Vagina (tissue), 1 donor: ENCODE measurements around a stretch of chr6.

GRCh38 chr6:167778395-167778953 lies 48.2 kb upstream of the AFDN start:
- PRO-cap = no peak
- RAMPAGE, long total RNA = no peak

GRCh38 chr6:167815697-167816243 lies 10.9 kb upstream of the AFDN start:
- PRO-cap = no peak
- RAMPAGE, long total RNA = no peak

- PRO-cap = no peak
- RAMPAGE, long total RNA = no peak
Measured at GRCh38 chr6:167962583-167963206, 34.8 kb upstream of the KIF25 start.

GRCh38 chr6:167993056-167993626 lies 4.3 kb upstream of the KIF25 start:
- PRO-cap = unidirectional peak, plus-strand start at chr6:167993461; unidirectional peak, plus-strand start at chr6:167993498
- RAMPAGE, long total RNA = no peak

- PRO-cap = no peak
- RAMPAGE, long total RNA = no peak
Measured at GRCh38 chr6:167993861-167994297, 3.6 kb upstream of the KIF25 start.

DNA sequence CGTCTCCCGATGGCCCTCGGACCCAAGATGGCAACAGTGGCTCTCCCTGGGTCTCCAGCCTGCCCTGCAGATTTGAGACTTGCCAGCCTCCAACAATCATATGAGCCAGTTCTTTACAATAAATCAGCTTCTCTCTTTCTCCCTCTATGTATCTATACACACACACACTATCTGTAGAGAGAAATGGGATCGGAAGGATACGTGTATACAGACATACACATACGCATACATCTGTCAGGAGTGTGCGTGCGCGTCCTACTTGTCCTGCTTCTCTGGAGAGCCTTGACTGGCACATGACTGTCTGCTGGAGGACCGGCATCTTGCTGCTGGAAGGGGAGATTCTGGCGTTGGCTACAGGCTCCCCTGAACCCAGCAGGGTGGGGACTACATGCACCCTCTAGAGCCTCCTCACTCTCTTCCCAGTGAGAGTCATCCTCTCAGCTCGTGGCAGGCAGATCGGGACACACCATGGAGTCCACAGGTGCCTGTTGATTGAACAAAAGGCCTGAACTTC lies 8.4 kb downstream of the FRMD1 start:
- PRO-cap = unidirectional peak, plus-strand start at position 238 of the sequence
- RAMPAGE, long total RNA = no peak

GRCh38 chr6:168200606-168201013 lies 119.0 kb downstream of the DACT2 start:
- PRO-cap = no peak
- RAMPAGE, long total RNA = no peak

GRCh38 chr6:168318946-168319602 lies 503 bp downstream of the DACT2 start:
- PRO-cap = no peak
- RAMPAGE, long total RNA = no peak

- PRO-cap = bidirectional peak, plus-strand start at chr6:168384832, minus-strand start at chr6:168384734
- RAMPAGE, long total RNA = no peak
Measured at GRCh38 chr6:168384386-168385065, 56.5 kb upstream of the SMOC2 start.

DNA sequence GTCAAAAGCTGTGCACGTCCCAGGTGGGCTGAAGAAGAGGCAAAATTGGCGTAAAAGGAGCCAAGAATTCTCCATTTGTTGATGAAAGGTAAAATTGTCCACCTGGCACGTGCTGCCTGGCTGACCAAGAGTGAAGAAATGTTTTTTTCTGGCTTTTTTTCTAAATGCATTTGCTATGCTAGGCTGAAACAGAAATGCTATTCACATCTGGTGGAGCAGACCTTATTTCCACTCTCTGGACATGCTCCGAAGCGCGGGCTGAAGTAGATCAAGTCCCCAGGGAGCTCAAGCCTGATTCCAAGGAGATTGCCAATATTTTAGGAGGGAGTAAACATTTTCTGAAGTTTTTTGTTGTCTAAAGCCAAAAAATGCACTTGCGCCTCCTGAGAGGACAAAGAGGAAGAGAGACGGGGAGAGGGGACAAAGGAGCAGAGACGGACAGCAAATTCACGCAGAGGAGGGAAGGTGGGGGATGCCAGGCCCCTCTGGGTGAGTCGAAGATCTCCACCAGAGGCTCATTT lies 23.3 kb upstream of the SMOC2 start:
- PRO-cap = no peak
- RAMPAGE, long total RNA = no peak

- PRO-cap = no peak
- RAMPAGE, long total RNA = no peak
Measured at GRCh38 chr6:168530736-168531030, 89.7 kb downstream of the SMOC2 start.

DNA sequence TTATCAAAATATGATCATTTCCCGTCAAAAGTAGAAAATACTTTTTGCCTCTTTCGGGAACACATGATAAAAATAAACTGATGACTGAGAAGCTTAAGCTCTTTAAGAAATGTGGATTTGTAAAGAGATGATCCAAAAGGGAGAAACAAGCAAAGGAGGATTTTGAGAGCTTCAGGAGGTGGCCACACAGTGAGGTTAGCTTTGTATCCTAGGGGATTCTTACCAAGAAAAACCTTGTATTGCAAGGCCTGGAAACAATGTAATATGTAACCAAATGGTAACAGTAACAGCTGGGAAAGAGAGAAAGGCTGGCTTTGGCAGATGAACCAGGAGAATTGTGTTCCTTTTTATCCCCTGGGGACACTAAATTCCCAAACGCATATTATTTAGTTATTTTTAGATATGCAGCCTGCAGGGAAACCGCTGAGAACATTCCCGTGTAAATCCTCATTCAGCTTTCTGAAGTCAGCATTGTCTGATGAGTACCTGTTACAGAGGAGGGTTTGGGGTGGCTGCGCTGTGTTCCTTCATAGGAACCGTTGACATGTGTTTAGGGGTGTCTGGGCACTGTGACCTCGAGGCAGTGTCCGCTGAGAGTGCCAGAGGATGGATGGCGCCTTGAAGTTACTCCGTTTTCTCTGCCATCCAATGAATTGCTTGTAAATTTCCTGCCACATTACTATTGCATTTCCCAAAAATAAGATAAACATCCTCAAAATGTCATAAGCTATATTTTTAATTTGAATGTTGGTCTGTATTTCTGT lies 101.3 kb downstream of the SMOC2 start:
- PRO-cap = no peak
- RAMPAGE, long total RNA = no peak

DNA sequence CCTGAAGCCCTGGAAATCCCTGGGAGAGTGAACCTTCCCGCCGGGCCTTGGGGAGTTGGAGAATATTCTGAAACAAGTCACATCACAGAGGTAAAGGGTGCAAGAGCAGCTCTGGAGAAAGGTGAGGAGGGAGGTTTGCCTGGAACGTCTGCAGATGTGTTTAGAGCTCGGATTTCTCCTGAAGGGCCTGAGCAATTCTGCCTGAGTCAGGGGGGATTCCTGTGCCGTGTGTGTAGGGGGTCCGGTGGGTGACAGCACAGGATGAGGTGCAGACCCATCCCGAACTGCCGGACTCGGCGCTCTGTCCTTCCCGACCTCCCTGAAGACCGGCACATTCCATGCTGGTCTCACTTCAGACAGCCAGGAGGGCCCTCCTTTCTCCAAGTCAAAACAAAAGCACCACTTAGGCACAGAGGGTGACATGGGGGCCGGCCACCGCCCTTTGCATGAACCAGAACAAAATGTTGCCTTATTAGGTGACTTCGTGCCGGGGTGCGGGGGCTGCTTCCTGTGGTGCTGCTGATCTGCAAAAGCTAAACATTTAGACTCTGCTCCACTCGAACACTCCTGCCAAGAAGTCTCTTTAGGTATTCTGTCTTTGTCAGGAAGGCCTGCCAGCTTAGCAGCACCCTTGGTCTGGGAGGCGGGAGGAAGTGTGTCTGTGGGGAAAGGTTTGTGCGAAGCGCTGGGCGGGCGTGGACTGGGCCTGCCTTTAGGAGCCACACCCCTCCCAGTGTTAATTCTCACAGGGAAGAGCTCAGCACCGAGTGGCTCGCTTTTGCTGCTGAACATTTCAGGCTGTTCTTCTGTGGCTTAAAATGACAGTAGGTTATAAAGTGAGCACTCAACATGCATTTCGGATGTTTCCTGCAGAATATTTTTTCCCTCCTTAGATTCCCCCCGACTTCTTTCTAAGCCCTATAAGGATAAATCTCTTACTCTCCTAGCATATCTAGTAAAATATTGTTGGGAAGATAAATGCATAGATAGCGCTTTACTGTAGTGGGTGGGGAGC lies 133.8 kb downstream of the SMOC2 start:
- PRO-cap = unidirectional peak, plus-strand start at position 739 of the sequence
- RAMPAGE, long total RNA = no peak

- PRO-cap = no peak
- RAMPAGE, long total RNA = no peak
Measured at GRCh38 chr6:168641425-168641871, 200.5 kb downstream of the SMOC2 start.

DNA sequence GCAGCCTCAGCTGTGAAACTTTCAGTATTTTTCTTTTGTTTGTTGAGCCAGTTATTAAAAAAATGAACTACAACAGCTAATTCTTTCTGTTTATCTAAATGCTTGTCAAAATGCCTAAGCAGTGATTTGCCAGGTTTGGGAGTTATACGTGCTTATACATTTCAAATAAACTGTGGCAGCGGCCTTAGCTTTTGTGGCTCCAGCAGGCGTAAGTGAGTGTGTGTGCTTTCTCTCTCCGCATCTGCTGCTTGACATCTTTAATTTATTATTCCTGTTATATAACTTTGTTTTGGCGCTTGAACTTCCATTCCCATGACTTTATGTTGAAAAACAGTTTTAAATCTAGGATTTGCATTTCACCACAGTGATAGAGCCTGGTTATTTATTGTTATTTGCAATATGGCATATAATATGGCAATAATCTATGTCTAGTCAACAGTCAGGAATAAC lies 303.5 kb downstream of the THBS2 start:
- PRO-cap = unidirectional peak, minus-strand start at position 250 of the sequence
- RAMPAGE, long total RNA = no peak

DNA sequence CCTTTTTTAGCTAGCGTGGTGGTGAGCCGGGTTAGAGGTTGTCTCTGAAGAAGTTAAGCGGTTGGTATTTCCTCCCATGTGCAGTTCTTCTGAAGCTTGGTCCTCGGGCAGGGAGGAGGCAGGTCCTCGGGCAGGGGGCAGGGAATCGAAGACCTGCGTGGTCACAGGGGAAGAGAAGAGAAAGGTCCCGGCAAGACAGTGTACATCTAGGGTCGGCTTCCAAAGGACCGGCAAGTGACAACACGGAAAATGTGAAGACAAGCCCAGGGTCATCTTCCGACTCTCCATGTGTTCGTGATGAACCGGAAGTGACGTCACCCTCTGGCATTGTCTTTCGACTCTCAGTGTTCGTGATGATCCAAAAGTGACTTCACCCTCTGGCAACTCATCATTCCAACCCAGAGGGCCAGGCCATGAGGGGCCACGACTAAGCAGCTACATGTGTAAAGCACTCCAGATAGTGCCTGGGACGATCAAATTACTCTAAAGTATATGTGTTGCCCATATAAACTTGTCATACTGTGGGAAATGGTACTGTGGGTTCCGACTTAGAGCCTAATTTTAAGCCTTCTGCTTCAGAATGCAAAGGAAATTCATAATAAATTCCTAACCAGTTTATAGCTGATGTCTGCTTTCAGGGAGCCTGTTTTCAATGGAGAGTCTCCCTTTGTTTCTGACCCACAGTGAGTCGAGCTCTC lies 290.7 kb downstream of the THBS2 start:
- PRO-cap = no peak
- RAMPAGE, long total RNA = no peak

DNA sequence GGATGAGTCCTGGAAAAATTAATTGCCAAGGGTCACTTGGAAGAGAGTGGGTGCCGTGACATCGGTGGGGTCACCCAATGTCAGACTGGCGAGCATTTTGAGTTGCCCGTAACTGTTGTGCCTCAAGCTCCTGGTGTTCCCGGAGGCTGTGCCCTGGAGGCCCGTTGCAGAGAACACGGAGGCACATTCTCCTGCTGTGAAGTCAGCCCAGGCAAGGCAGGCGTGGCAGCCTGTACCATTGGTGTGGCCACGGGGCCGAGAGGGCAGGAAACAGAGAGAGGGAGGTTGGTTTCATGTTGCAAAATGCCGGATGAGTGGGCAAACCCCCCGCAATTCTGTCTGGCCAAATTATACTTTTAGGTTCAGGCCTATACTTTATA lies 81.2 kb downstream of the THBS2 start:
- PRO-cap = no peak
- RAMPAGE, long total RNA = no peak

- PRO-cap = no peak
- RAMPAGE, long total RNA = no peak
Measured at GRCh38 chr6:169174929-169175328, 78.7 kb downstream of the THBS2 start.

- PRO-cap = no peak
- RAMPAGE, long total RNA = no peak
Measured at GRCh38 chr6:169319475-169320159, 66.0 kb upstream of the THBS2 start.

- PRO-cap = no peak
- RAMPAGE, long total RNA = no peak
Measured at GRCh38 chr6:169707225-169708373, 5.7 kb downstream of the C6orf120 start.